Glomerular endothelial cell (primary cell): ENCODE measurements around a stretch of chr15.

DNA sequence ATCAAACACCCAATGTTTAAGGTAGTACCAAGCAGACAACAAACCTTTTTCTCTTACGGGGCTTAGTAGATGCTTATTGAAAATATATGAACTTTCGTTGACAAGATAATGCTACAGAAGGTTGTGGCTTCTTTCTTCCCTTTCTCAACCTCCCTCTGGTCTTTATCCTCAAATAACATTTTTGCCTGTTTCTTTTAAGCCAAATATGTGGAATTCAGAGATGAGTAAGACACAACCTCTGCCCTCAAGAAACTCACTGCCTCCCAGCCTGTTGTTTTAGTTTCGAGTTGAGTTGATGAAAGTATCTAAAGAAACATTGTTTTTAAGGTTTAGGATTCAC, 218.5 kb downstream of the THSD4 start:
- RAMPAGE, long total RNA, result no peak

- RAMPAGE, long total RNA, result no peak
Observed at GRCh38 chr15:71400466-71400674, 285.1 kb downstream of the THSD4 start.

DNA sequence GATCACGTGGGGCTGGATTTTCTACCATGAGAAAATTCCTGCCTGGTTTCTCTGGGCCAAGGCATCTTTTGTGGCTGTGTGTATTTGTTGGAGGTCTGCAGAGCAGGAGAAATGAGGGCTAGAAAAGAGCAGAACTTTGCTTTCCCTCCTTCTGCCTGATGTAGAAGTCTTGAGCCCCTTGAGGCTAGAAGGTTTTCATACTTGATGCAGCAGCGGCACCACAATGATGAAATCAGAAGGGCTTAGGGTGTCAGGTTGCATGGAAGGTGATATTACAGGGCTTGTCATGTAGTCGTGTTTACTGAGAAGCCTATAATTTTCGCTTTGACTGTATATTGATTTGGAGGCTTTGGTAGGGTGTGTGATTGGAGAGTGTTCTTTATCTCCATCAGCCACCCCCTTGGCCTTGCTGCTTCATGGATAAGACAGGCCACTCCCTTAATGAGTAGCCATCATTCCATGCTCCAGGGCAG, 339.8 kb downstream of the THSD4 start:
- RAMPAGE, long total RNA, result no peak

GRCh38 chr15:71696420-71697256, 113.7 kb upstream of the NR2E3 start:
- RAMPAGE, long total RNA, result no peak

- RAMPAGE, long total RNA, result no peak
Observed at GRCh38 chr15:71761419-71762221, 48.7 kb upstream of the NR2E3 start.

DNA sequence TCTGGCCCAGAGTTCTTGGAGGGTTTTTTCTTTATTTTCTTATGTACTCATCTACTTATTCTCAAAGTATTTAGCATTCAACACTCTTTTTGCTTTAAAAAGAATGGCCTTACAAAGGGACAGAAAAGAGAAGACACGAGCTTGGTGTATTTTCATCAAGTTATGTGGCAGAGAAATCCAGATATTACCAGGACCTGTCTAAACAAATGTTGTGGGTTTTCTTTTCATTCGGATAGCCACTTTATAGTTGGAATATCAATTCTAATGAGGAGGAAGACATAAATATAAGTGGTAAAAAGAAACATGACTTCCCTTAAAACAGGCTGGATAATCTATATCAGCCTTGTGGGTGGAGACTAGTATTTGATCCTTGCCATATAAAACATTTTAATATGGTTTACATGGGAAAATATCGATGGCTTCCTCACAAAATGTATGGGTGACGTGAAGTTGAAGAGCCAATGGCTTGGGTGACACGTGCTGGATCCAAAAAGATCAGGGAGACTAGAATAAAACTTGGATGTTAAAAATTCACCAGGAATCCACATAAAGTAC, 29.5 kb upstream of the NR2E3 start:
- RAMPAGE, long total RNA, result no peak

DNA sequence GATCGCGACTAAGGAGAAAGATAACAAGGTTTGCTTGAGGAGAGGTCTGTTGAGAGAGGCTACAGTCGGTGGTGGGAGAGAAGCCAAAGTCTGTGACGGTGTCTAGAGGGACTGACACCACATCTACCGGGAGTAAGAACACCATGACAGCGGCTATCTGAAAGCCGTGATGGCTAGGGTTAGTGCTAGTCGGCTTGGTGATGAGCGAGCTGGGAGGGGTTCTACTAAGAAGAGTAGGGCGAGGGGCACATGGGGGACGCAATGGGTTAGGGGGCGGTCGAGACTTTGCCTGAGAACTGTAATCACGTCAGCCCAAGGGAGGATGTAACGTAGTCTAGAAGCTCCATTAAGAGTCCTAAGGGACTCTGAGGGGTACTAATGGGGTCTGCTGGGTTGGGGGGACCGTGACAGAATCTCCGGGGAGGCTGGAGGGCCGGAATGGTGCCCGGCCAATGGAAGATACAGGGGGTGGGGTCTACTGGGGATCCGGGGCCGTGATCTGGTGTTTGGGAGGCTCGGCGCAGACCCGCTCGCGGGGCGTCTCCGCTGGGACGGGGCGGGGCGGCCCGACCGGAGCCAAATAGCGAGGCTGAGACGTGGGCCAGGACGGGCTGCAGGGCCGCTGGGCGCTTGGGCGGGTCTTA, 793 bp downstream of the MYO9A start:
- RAMPAGE, long total RNA, result no peak

GRCh38 chr15:72196571-72197697, 653 bp downstream of the GRAMD2A start:
- RAMPAGE, long total RNA, result no peak

- RAMPAGE, long total RNA, result no peak
Observed at GRCh38 chr15:72203135-72203949, 5.8 kb upstream of the GRAMD2A start.

DNA sequence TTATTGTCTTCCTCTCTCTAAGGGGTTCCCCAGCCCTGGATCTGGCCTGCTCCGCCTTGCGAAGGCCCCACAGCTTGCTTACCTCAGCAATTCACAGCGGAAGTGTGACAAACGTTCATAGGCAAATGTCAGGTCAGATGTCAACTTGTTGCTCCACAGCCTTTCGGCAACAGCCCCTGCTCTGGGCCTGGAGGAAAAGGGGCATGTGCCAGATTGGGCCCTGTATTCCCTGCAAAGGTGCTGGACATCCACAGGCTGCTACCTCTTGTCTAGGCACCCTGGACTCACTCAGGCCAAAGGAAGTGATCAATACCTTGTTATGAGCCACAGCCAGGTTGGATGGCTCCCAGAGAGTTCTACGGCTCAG, 25.4 kb upstream of the CELF6 start:
- RAMPAGE, long total RNA, result no peak

DNA sequence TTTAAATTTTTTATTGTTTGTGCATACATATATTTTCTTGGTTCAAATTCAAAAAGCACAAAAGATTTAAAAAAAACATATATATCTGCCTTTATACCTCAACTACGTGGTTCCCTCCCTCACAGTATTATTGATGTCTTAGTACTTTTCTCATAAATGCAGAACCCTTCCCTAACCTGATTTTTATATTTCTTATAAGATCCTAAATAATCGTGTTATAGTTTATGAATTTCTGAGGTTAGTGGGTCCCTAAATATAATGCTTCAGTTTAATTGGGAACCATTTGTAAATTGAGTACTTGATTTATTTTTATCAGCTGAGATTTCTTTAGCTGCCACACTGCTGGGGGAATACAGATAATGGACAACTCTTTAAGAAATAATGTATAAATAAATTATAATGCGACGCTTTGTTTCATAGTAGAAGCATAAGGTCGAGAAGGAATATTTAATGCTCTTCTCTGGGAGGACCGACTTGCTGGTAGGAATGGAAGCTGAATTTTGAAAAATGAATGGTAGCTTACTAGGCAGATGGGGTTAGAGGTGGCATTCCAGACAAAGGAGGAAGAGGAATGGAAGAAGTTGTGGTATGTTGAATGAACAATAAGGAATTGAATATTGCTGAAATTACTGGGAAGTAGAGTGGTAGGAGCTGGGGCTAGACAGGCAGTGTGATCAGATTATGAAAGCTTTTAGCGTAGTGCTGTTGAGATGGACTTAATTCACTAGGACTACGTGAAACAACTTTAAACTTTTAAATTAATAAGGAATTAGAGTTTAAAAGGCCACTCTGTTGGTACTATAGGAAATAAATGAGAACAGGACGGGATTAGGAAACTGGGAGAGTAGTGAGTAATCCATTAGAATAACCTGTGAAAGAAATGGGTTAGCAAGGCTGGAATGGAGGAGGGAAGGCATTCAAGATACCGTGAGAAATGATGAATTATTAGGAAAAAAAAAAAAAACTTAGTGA, 20.0 kb downstream of the ARIH1 start:
- RAMPAGE, long total RNA, result no peak

DNA sequence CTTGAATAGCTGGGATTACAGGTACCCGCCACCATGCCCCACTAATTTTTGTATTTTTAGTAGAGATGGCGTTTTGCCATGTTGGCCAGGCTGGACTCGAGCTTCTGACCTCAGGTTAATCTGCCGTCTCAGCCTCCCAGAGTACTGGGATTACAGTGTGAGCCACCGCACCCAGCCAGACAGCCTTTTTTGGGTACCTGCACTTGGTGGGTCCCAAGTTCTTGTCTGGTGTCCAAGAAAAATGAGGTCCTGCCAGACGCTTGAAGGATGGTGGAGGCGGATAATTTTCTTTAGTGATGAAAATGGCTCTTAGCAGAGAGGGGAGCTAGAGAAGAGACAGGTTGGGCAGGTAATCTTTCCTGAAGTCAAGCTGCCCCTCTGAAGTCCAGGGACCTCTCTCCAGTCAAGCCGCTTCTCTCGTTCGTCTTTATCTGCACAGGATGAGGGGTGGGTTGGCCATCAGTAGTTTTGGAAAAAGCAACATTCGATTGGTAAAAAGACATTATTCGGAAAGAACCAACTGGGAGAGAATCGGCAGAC, 30.1 kb downstream of the ARIH1 start:
- RAMPAGE, long total RNA, result no peak

- RAMPAGE, long total RNA, result no peak
Observed at GRCh38 chr15:72585236-72585770, 69.2 kb upstream of the GOLGA6B start.

GRCh38 chr15:73176152-73176946, 124.1 kb downstream of the NEO1 start:
- RAMPAGE, long total RNA, result no peak

- RAMPAGE, long total RNA, result no peak
Observed at GRCh38 chr15:73288095-73288728, 80.5 kb downstream of the HCN4 start.

- RAMPAGE, long total RNA, result no peak
Observed at GRCh38 chr15:73367463-73368111, 1.2 kb downstream of the HCN4 start.

- RAMPAGE, long total RNA, result no peak
Observed at GRCh38 chr15:73374479-73374776, 5.7 kb upstream of the HCN4 start.

- RAMPAGE, long total RNA, result no peak
Observed at GRCh38 chr15:73927025-73927474, 788 bp downstream of the LOXL1 start.

DNA sequence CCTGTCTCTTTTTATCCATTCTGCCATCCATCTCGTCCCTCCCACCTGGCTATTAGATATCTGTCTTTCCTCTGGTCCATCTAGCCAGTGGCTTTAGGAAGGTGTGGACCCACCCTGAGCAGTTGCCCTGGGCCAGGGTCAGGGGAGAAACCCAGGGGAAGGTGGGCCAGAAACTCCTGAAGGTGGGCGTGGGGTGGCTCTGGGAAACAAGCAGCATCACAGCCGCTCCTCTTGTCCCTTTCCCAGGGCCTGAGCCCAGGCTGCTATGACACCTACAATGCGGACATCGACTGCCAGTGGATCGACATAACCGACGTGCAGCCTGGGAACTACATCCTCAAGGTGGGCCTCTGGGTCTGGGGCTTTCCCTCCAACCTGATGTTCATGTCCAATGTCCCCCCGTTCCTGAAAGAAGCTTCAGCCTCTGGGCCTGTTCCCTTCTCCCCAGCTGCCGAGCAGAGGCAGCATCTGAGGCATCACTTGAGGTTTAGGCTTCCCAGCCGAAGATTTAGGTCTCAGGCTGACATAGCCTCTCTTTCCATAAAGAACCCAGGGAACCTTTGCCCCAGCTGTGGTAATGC, 21.4 kb downstream of the LOXL1 start:
- RAMPAGE, long total RNA, result no peak

GRCh38 chr15:73989130-73989833, 2.8 kb downstream of the STOML1 start:
- RAMPAGE, long total RNA, result no peak